HTERT-HM (cell line): ENCODE measurements around a stretch of chr15.

DNA sequence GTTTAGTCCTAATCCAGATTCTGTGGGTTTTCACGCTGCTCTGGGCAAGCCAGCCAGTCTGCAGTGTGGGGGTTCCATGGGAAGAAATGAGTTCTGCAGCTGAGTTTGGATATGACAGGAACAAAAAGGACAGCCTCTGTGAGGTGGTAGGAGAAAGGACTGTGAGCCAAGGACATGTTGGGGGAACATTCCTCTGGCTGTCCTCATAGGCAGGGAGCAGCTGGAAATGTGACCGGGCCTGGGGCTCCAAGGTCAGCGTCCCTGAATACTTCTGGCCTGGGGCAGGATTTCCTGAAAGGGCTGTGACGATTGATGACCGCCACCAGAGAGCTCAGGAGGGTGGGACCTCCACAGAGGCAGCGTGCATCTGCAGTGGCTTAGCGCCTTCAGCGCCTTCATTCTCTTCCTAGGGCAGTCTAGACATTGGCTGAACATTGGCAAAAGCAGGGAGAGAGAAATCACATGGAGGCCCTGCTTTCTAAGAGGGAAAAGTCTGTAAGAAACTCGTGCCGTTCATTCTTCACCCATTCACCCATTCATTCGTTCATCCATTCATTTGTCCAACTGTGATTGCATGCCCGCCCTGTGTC lies 18.9 kb downstream of the THSD4 start:
- RRBS = no CpG with 5 or more reads among the region's 12 CpGs

DNA sequence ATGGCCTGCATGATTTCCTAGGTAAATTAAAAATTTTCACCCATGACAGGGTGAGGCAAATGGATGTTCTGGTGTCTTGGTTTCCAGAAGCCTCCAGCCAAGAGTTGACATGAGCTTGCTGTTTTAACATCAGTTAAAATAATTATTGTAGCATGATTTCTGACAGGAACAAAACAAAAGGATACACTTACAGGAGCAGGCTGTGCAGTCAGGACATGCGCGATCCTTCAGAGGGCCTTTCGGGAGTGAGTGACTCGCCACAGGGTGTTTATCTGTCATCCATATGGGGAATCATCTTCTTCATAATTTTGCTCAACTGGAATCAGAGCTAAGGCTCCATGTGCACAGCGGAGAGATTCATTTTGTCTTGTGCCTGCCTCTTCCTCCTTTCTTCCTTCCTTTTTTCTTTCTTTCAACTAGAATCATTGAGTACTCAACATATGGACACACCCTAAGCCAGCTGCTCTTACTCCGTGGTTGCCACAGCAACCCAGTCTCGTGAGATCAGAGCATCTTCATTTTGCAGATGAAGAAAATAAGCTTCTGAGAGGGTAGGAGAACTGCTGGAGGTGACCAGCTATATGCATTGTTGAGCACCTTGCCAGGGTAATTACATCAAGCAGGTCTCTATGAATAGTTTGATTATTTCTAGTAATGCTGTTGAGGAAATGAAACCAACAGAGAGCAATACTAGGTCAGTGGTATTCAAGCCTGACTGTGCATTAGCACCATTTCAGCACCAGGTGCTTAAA lies 73.5 kb downstream of the THSD4 start:
- RRBS = no CpG with 5 or more reads among the region's 7 CpGs

DNA sequence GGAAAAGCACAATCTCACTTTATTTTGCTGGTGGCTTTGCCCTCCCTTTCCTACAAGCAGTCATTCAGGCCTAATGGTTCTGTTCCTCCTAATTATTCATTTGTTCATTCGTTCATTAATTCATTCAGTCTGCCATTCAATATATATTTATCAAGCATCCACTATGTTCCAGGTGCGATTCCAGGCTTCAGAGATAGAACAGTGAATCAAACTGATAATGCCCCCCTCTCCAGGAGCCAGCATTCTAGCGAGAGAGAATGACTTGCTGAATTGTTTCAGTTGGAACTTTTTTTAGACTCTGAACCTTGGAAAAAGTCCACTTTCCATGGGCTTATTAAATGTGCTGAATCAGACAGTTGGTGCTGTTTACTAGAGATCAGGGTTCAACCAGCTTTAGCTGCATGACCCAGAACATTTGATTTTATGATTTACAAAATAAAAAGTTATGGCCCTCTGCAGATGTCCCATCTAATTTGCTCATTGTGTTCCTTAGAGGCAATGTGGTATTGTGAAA lies 213.1 kb downstream of the THSD4 start:
- RRBS = no CpG with 5 or more reads among the region's 3 CpGs

GRCh38 chr15:71374420-71374972 lies 259.2 kb downstream of the THSD4 start:
- RRBS = no CpG with 5 or more reads among the region's 3 CpGs

- RRBS = no CpG with 5 or more reads among the region's 18 CpGs
Measured at GRCh38 chr15:71660345-71660943, 149.9 kb upstream of the NR2E3 start.

- RRBS = no CpG with 5 or more reads among the region's 1 CpG
Measured at GRCh38 chr15:71676692-71677086, 133.7 kb upstream of the NR2E3 start.

DNA sequence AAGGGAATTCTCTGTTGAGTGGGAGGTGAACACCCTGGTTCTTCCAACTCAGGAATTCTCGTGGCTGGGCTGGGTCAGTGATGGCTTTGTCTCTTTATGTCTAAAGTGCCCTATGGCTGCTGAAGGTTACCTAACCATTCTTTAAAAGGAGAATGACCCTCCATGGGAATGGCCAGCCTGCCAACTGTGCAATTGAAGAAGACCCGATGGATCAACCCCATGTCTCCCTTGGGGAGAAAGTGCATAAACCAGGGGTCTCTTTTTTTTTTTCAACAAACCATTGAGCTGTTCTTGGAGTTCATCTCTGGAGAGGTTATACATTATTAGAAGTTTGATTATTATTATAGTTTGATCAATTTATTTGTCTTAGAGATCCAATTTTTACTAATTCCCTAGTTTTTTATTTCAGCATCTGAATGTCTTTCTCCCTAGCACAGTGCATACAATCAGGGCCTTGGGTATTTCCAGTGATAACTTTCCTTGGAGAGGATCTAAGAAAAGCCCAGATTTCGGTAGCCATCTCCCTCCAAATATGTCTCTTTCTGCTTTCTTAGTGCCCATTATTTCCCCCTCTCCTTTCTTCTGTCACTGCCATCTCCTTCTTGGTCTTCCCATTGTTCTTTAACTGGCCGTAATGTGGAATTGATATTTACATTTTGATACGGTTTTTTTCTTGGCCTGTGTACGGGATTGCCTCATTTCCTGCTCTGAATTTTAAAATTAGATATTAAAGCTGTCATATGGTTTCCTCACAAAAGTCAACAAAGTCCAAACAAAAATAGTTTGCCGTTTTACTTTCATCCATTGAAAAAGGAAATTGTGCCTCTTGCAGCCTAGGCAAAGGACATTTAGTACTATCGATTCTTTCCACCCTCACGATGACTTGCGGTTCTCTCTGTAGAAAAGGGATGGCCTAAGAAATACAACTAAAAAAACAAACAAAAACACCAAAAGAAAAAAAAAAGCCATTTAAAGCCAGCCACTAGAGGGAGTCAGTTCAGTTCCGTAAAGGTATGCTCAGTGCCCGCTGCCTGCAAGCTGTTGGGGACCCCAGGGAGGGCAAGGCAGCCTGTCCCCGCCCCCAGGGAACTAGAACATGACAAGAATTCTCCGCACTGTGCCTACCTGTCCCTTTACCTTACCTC lies 30.4 kb upstream of the NR2E3 start:
- RRBS = no CpG with 5 or more reads among the region's 14 CpGs

DNA sequence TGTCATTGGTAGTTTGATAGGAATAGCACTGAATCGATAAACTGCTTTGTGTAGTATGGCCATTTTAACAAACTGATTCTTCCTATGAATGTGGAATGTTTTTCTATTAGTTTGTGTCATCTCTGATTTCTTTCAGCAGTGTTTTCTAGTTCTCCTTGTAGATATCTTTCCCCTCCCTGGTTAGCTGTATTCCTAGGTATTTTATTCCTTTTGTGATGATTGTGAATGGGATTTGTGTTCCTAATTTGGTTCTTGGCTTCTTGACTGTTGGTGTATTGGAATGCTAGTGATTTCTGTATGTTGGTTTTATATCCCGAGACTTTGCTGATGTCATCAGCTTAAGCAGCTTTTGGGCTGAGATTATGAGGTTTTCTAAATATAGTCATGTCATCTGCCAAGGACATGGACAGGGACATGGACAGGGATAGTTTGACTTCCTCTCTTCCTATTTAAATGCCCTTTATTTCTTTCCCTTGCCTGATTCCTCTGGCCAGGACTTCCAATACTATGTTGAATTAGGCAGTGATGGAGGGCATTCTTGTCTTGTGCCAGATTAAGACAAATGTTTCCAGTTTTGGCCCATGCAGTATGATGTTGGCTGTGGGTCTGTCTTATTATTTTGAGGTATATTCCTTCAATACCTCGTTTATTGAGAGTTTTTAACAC lies 35.7 kb downstream of the MYO9A start:
- RRBS = no CpG with 5 or more reads among the region's 3 CpGs

GRCh38 chr15:72086372-72086721 lies 31.6 kb downstream of the MYO9A start:
- RRBS = 94% methylated on average over 1 of the region's 7 CpGs

DNA sequence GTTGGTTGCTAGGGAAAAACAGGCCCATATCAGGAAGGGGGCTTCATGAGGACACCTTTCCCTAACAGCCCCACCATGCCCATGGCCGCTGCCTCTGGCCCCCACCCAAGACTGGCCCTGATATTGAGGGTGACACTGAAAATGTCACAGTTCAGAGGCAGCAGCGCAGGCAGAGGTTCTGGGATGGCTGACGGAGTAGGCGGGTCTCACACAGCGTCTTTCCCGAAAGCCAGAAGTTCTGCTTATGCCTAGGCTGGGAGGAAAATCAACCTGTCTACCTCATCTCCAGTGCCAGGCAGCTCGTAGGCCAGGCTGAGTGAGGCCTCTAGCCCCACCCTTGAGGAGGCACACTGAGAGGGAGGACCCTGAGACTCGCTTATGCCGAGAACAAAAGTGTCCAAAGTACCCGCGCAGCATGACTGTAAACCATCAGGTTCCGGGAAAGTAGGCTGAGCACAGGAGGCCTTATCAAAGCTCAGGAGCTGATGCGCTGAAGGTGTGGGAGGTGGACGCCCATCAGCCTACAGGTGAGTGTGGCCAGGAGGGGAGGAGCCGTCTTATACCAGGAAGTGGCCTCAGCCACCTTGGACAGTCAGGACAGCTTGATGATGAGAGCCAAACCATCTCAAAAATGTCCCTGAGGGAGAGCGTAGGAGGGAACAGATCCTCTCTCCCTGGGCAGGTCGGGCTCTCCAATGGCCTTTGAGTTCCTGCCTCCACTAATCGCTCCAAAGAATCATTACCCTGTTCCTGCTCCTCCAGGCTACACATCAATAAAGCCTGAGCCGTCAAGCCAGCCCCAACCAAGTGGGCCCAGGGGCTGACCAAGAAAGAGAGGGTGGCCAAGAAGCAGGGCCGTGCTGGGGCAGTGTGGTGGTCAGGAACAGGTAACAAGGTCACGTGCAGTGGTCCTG lies 27.4 kb downstream of the GRAMD2A start:
- RRBS = no CpG with 5 or more reads among the region's 21 CpGs

- RRBS = no CpG with 5 or more reads among the region's 3 CpGs
Measured at GRCh38 chr15:72495531-72496076, 21.5 kb downstream of the ARIH1 start.

DNA sequence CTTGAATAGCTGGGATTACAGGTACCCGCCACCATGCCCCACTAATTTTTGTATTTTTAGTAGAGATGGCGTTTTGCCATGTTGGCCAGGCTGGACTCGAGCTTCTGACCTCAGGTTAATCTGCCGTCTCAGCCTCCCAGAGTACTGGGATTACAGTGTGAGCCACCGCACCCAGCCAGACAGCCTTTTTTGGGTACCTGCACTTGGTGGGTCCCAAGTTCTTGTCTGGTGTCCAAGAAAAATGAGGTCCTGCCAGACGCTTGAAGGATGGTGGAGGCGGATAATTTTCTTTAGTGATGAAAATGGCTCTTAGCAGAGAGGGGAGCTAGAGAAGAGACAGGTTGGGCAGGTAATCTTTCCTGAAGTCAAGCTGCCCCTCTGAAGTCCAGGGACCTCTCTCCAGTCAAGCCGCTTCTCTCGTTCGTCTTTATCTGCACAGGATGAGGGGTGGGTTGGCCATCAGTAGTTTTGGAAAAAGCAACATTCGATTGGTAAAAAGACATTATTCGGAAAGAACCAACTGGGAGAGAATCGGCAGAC lies 30.1 kb downstream of the ARIH1 start:
- RRBS = no CpG with 5 or more reads among the region's 13 CpGs

- RRBS = no CpG with 5 or more reads among the region's 6 CpGs
Measured at GRCh38 chr15:72511462-72512043, 37.4 kb downstream of the ARIH1 start.

DNA sequence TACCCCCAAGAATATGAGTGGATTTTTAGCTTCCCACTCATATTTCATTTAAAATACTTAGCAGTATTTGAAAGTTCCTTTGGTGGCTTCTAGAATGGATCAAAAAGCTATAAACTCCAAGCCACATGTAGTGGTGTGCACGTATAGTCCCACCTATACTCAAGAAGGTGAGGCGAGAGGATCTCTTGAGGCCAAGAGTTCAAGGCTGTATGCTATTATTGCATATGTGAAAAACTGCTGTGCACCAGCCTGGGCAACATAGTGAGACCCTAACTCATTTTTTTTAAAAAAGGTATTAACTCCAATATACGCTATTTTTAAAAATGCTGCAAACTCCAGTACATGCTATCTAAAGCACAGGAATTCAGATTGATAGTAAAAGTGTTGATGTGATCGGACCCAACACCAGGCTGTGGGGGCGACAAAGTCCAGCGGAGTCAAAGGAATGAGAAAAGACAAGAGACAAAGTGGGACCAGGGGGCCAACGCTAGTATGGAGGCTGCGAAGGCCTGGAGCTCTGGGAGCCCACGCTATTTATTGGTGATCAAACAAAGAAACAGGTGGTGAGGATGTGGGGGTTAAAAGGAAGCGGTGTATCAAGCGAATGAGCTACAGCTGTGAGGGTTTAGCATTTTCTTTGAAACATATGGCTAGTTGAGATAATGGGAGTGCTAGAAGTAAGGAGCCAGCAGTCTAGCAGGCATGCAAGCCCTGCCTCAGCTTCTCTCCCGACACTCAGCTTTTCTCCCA lies 66.6 kb downstream of the ARIH1 start:
- RRBS = no CpG with 5 or more reads among the region's 12 CpGs

DNA sequence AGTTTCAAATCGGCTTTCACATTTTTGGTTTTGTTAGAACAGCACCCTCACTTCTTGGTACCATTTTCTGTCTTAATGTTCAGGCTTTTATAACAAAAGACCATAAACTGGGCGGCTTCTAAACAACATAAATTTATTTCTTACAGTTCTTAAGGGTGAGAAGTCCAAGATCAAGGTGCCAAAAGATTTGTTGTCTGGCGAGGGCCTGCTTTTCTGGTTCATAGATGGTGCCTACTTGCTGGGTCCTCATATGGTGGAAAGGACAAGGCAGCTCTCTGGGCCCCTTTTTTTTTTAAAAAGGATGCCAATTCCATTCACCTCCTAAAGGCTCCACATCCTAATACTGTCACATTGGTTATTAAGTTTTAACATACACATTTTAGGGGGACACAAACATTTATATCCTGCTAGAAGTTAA lies 89.9 kb upstream of the GOLGA6B start:
- RRBS = no CpG with 5 or more reads among the region's 3 CpGs

DNA sequence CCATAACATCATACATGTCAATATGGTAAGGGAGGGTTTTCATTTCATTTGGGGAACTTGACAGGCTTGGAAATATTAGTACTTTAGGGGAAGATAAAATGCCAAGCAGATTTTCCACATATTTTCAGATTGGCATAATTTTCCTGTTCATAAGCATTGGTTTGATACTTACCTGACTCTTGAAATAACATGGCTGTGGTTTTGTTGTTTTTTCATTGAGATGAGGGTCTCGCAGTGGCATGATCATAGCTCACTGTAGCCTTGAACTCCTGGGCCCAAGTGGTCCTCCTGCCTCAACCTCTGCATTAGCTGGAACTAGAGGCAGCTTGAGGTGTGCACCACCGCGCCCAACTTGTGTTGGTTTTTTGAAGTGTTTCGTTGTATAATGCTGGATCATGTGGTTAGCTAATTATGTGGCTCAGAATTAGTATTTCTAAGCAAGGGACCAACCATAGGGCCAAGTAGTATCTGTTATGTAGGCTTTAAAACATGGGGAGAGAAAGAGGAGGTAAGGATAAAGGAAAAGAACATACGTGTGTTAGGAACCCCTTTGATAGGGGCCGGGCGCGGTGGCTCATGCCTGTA lies 78.7 kb upstream of the GOLGA6B start:
- RRBS = no CpG with 5 or more reads among the region's 8 CpGs

DNA sequence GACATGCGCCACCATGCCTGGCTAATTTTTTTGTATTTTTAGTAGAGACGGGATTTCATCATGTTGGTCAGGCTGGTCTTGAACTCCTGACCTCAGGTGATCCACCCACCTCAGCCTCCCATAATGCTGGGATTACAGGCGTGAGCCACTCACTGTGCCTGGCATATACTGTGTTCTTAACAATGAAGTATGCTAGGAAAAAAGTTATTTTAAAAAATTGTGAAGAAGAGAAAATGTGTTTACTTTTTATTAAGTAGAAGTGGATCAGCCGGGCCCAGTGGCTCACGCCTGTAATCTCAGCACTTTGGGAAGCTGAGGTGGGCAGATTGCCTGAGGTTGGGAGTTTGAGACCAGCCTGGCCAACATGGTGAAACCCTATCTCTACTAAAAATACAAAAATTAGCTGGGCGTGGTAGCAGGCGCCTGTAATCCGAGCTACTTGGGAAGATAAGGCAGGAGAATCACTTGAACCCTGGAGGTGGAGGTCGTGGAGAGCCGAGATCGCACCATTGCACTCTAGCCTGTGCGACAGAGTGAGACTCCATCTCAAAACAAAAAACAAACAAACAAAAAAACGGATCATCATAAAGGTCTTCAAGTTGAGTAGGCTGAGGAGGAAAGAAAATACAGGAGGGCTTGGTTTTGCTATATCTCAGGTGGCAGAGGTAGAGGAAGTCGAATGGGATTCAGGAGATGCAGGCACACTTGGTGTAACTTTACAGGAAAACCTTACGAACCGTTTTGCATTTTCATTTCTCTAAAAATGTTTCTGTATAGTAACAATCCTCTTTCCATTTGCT lies 77.2 kb upstream of the GOLGA6B start:
- RRBS = no CpG with 5 or more reads among the region's 16 CpGs

DNA sequence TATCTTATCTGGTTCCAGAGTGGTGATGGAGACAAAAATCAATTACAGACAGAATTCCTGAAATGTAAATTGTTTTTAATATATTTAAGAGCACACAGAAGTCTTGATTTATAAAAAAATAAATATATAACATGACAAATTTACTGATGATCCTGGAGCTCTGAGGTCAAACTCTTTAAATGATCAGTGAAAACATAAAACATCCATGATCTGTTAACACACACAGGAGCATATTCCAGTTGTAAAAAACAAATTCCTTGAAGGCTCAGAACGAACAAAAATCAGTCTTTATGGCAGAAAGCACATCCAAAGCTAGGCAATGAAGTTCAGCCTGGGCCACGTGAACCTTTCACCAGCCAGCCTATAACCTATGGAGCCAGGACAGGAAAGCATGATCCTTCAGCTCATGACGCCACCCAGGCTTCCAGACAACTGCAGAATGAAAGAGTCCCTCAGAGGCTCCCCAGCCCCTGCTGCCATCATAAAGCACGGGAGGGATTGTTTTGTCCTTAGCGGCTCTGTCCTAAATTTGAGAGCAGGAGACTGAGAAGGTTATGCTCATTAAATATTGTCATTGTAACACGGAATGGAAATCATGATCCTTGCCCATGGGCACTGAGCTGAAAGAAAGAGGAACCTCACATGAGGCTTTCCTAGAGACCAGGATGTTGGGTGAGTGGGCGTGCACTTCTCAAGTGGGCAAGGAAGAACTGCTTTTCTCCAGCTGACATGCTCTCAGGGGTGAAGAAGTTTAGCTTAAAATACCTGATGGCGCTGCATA lies 32.1 kb downstream of the ADPGK start:
- RRBS = no CpG with 5 or more reads among the region's 8 CpGs

GRCh38 chr15:72774590-72775349 lies 8.8 kb downstream of the ADPGK start:
- RRBS = no CpG with 5 or more reads among the region's 2 CpGs